Stomach (tissue), 7 donors: ENCODE data around the genes CDC42SE2 and CSF2.

- PRO-cap: no peak
- RAMPAGE, long total RNA, 5 experiments: no peak in any of the 5 experiments
- RRBS: no CpG with 5 or more reads among the region's 2 CpGs
These were observed 40.0 kb upstream of the CDC42SE2 start for GRCh38 chr5:131223862-131224337.

DNA sequence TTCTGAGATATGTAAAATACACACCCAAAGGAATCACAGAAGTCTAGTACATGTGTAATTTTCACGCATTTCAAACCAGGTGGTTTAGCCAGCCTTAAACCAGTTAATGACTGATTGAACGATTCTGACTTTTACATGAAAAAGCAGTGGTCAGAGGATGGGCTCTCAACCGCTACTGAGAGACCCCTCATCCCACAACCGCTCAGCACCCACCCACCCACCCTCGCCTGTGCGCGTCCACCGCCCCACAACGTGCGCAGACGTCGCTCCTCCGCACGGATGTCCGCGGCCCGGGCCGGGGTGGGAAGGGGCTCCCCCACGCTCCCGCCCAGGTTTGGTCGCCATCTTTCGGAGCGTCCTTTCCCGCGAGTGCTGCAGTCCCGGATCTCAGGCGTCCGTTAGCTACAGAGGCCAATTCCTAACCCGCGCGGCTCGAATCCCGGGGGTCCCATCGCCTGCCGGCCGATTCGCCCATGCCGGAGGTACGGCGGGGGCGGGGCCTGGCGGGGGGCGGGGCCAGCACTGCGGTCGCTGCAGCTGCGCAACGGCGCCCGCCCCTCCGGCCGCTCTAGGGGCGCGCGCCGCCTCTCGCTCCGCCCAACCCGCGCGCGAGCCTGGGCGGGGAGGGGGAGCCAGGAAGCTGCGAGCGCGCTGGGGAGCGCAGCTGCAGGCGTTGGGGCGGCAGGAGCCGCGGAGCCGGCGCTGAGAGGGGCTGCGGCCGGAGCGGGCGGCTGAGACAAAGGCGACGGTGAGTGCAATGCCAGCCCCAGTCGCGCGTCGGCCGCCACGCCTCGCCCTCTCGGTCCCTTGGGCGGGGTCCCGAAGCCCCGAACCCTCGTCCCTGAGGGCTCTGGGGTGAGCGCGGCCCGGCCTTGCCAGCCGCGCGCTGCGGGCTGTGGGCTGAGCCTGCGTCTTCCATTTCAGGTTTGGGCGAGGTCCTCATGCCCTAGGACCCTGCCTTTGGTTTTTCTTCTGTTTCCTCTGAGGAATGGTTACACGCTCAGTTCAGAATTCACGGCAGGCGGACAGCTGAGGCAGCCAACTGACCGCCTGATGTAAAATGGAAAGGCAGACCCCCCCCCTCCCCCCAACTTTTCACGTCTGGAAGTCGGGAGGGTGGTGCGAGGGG is at the start of gene CDC42SE2:
TSS of gene CDC42SE2 (plus strand) at position 635 of the 1,129 bp plus-strand sequence.
- PRO-cap: bidirectional peak, plus-strand start at position 684 of the sequence, minus-strand start at position 374 of the sequence
- RAMPAGE, long total RNA, 5 experiments: start-site peak on the plus strand in 4 of 5 experiments, centred at positions 648 to 674 of the sequence, 218 to 844 reads per replicate
- RRBS: 1% methylated on average over 27 of the region's 106 CpGs

DNA sequence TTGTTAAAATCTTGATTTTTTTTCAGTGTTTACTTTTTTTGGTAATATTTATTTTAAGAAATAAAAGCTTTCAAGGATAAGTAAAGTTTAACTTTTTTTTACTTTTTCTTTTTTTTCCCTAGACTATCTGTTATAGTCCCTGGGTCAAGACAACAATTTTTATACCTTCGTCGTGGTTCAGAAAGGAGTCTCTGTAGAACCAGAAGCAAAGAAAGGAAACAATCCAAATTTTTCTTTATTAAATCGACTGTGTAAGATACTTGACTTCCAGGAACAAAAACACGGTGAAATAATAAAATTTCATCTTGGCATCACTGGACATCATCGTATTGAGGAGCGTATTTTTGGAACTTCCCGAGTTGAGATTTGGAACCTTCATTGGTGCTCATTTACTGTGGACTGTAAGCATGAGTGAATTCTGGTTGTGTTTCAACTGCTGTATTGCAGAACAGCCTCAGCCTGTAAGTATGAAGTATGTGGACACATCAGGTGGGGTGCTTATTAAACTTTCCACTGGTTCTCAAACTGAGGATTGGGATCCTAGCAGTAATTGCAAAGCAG is 95.3 kb downstream of the CDC42SE2 start:
- PRO-cap: no peak
- RAMPAGE, long total RNA, 5 experiments: no peak in any of the 5 experiments
- RRBS: no CpG with 5 or more reads among the region's 7 CpGs

DNA sequence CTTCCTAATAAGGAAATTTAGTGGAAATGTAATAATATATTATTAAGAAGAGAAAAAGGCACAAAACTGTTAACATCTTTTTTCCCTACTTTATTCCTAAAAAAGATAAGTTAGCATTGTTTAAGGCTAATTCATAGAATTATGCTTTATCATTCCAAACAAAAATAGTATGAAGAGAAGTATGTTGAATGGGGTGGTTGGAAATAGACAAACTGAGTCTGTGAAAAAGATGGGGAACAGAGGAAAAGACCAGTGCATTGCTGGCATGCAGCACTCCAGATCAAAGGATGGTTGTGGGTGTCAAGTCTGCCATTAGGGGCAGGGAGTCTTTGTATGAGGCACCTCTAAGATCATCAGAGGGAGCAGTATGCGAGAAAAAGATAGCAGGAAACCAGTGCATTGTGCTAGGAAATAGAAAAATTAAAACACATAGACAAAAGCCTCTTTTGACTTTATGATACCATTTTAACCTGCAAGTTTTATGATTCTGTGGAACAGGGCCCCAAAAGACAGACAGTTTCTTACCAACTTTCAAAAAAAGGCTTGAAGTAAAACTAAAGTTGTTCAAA is 119.1 kb downstream of the CDC42SE2 start:
- PRO-cap: no peak
- RAMPAGE, long total RNA, 5 experiments: start-site peak on the plus strand in 1 of 5 experiments, centred at position 163 of the sequence, 9 reads per replicate
- RRBS: no CpG with 5 or more reads among the region's 1 CpG

GRCh38 chr5:131435978-131436576 is 172.2 kb downstream of the CDC42SE2 start:
- PRO-cap: no peak
- RAMPAGE, long total RNA, 5 experiments: no peak in any of the 5 experiments
- RRBS: no CpG with 5 or more reads among the region's 4 CpGs

- PRO-cap: no peak
- RAMPAGE, long total RNA, 5 experiments: no peak in any of the 5 experiments
- RRBS: no CpG with 5 or more reads among the region's 15 CpGs
These were observed 9.6 kb downstream of the ACSL6 start for GRCh38 chr5:132001522-132002689.

- PRO-cap: no peak
- RAMPAGE, long total RNA, 5 experiments: no peak in any of the 5 experiments
- RRBS: no CpG with 5 or more reads among the region's 8 CpGs
These were observed at the start of gene CSF2 for GRCh38 chr5:132073497-132073911. Gene CSF2 (plus strand): TSS chr5:132073789.

DNA sequence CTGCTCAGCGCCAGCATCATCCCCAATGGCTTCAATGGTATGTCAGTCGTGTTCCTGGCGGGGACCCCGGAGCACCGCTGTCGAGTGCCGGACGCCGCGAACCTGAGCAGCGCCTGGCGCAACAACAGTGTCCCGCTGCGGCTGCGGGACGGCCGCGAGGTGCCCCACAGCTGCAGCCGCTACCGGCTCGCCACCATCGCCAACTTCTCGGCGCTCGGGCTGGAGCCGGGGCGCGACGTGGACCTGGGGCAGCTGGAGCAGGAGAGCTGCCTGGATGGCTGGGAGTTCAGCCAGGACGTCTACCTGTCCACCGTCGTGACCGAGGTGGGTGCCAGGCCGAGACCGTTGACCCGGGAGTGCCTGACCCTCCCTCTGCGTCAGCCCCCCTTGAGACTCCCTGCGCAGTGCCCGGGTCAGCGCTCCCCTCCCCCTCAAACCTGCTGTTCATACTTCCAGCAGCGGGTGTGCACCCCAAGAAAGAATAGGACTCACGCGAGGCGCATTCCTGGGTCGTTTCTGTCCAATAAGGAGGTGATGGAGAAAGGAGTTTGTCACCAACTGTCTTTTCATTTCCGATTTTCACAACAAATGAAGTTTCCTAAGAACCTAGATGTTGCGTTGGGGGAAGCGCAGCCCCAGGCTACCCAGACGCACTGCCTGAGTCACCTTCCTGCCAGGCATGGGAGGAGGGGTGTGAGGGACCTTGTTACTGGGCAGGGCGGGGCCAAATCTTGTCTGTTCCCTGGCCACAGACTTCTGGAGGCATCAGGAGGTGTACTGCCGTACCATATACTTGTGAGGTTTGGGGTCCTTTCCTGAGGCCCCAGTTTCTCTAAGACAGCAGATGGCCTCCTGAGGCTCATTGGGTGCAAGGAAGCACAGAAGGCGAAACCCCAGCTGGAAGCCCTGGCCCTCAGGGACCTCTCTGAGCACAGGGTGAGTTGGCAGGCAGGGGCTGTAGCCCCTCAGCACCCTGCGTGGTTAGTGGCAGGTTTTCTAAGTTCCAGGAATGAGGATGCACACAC is 804 bp downstream of the SLC22A4 start:
- PRO-cap: unidirectional peak, minus-strand start at position 439 of the sequence; bidirectional peak, plus-strand start at position 761 of the sequence, minus-strand start at position 672 of the sequence
- RAMPAGE, long total RNA, 5 experiments: no peak in any of the 5 experiments
- RRBS: 4% methylated on average over 7 of the region's 53 CpGs

GRCh38 chr5:132364091-132364894 is 5.2 kb upstream of the SLC22A5 start:
- PRO-cap: no peak
- RAMPAGE, long total RNA, 5 experiments: start-site peak on the minus strand in 1 of 5 experiments, at chr5:132364724-132364780 at its widest, 6 reads per replicate
- RRBS: no CpG with 5 or more reads among the region's 2 CpGs

DNA sequence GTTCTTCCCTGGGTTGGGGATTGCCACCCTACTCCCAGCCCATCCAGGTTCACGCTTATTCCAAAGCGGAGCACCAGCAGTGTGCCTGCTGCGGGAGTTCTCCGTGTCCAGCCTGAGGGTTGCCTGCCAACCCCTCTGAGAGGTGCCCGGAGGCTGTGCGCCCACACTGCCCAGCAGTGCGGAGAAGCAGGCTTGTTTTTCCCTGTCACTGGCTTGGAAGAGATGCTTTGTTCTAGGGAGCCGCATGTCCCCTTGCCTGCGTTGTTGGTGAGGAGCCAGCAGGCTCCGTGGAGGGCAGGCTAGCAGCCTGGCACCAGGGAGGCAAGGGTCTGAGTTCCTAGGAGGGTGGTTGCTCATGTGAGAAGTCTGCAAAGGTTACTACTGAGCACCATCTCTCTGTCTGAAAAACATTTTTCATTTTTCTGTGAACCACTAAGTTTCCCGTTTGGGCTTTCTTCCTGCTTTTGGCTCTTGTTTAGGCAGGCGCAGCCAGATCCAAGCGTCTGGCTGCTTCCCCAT is 7.6 kb downstream of the SLC22A5 start:
- PRO-cap: no peak
- RAMPAGE, long total RNA, 5 experiments: no peak in any of the 5 experiments
- RRBS: no CpG with 5 or more reads among the region's 13 CpGs

DNA sequence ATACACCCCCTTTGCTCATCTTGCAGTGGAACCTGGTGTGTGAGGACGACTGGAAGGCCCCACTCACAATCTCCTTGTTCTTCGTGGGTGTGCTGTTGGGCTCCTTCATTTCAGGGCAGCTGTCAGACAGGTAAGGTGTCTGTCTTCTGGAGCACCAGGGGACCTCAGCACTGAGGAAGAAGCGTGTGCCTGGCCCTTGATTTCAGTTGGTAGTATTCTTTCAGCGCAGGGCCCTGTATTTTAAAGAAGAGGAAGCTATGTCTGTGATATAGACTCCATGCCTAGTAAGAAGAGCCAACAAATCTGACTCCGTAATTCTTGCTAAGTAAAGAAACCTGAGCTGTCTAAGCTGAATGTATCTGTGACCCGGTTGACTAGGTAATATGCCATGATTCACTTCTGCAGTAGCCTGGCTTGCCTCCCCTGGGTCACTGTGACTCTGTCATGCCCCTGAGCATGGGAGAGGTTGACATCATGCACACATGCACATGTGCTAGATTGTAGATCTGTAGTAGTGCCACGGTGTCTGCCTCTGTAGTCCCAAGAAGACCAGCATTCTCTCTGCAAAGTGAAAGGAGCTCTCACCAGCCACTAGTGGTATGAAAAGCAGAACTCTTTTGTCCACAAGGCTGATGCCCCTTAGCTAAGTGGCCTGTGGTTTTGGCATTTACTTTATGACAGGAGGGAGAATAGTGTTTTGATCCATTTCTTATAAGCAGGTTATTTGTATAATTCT is 9.0 kb downstream of the SLC22A5 start:
- PRO-cap: no peak
- RAMPAGE, long total RNA, 5 experiments: start-site peak on the plus strand in 1 of 5 experiments, centred at position 305 of the sequence, 5 reads per replicate
- RRBS: no CpG with 5 or more reads among the region's 7 CpGs

GRCh38 chr5:132426473-132427341 is 57.2 kb downstream of the SLC22A5 start:
- PRO-cap: unidirectional peak, minus-strand start at chr5:132426673; unidirectional peak, minus-strand start at chr5:132426705
- RAMPAGE, long total RNA, 5 experiments: start-site peak on the plus strand in 1 of 5 experiments, at chr5:132426874-132426898 at its widest, 5 reads per replicate; start-site peak on the minus strand in 1 of 5 experiments, at chr5:132426653-132426706 at its widest, 11 reads per replicate
- RRBS: no CpG with 5 or more reads among the region's 10 CpGs

DNA sequence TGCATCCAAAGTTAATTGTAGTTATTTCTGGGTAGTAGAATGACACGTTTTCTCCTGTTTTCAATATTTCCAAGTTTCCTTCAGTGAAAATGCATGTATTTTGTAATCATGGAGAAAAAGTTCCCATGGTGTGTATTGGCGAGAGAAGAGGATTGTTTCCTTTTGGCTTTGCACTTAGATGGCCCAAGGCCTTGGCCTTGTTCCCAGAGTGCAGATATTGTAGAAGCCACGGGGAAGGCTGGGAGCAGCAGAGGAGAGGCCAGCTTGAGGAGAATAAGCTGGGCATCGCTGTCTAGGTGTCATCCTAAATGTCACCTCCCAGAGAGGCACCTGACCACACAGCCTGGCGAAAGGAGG is 43.9 kb downstream of the IRF1 start:
- PRO-cap: no peak
- RAMPAGE, long total RNA, 5 experiments: no peak in any of the 5 experiments
- RRBS: no CpG with 5 or more reads among the region's 5 CpGs

DNA sequence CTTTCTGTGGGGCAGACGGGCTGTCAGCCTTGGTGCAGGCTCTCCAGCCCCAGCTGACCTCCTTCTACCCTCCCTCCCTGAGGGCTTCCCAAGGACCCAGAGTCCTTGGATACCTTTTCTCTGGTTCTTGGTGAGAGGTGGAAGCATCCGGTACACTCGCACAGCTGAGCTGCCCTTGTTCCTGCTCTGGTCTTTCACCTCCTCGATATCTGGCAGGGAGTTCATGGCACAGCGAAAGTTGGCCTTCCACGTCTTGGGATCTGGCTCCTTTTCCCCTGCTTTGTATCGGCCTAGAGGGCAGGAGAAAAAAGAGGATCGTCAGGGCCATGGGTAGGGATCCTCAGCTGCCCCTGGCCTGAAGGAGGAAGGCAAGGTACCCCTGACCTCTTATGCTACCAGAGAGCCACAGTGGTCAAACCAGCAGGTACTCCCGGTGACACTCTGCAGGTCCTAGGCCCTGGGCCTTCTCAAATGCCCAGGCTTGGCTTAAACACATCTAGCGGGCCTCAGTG is 3.7 kb downstream of the IRF1 start:
- PRO-cap: no peak
- RAMPAGE, long total RNA, 5 experiments: no peak in any of the 5 experiments
- RRBS: no CpG with 5 or more reads among the region's 10 CpGs

DNA sequence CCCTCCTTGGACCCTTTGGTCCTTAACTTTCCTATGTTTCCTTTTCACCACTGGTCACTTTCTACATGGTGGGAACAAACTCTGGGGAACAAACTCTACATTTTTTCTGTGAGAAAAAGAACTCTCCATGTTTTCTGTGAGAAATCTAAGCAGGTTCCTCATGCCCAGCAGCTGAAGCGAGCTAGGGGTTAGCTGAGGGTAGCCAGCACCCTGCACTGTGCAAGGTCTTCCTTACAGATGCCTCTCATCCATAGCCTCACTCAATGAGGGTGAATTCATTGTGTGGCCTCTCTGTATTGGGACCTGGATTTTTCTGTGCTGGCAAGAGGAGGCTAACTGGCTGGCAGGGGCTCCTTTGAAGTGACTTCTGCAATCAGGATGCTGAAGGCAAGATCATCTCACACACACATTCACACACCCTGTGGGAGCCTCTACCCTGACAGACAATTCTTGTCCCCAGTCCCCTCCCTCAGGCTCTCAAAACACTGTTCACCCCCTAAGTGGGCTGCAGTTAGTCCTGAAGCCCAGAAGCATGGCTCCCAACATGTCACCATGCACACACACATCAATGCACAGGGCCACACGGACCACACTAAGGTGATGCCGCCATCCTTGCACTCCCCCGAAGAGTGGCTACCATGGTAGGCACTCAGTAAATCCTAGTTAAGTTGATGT is 3.6 kb upstream of the IRF1 start:
- PRO-cap: no peak
- RAMPAGE, long total RNA, 5 experiments: no peak in any of the 5 experiments
- RRBS: no CpG with 5 or more reads among the region's 4 CpGs

- PRO-cap: no peak
- RAMPAGE, long total RNA, 5 experiments: no peak in any of the 5 experiments
- RRBS: no CpG with 5 or more reads among the region's 15 CpGs
These were observed 7.4 kb upstream of the IL4 start for GRCh38 chr5:132666169-132666976.

GRCh38 chr5:132763581-132764159 is 13.4 kb downstream of the SEPTIN8 start:
- PRO-cap: no peak
- RAMPAGE, long total RNA, 5 experiments: start-site peak on the minus strand in 3 of 5 experiments, at chr5:132763695-132764411 at its widest, 20 to 31 reads per replicate
- RRBS: no CpG with 5 or more reads among the region's 12 CpGs

DNA sequence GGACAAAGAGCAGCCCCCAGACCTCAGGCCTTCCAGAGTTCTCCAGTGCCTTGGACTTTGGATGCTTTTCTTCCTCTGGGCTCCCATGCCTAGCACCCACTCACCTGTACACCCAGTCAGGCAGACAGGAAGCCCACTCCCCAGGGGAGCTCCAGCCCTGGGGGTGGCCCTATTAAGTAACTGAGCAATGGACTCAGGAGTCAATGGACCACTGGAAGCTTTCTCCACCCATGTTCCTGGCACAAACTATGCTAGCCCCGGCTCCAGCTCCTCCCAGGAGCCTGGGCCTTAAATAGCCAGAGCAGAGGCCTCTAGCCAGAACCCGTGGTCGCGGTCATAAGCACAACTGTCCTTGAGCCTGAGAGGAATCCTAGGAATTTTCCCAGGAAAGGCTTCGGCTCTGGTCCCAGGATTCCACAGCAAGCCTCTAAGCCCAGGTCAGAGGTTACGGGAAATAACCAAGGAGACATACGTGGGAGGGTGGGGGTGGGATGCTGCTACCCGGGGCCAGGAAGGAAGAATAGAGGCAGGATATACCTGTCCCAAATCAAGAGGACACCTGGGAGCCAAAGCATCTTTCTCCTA is 5.5 kb downstream of the SEPTIN8 start:
- PRO-cap: unidirectional peak, plus-strand start at position 318 of the sequence
- RAMPAGE, long total RNA, 5 experiments: no peak in any of the 5 experiments
- RRBS: no CpG with 5 or more reads among the region's 8 CpGs

GRCh38 chr5:132824882-132826136 is 5.1 kb downstream of the SHROOM1 start:
- PRO-cap: no peak
- RAMPAGE, long total RNA, 5 experiments: no peak in any of the 5 experiments
- RRBS: 49% methylated on average over 75 of the region's 106 CpGs

- PRO-cap: no peak
- RAMPAGE, long total RNA, 5 experiments: no peak in any of the 5 experiments
- RRBS: no CpG with 5 or more reads among the region's 41 CpGs
These were observed 389 bp downstream of the UQCRQ start for GRCh38 chr5:132866789-132867273.